ENCODE data around the genes C1orf74, SERTAD4, NEK2 and PACC1.

GRCh38 chr1:209783879-209784938 is at the start of gene C1orf74:
C1orf74 (minus strand) TSS chr1:209784559.
- PRO-cap = bidirectional peak, plus-strand start at chr1:209784749, minus-strand start at chr1:209784553

DNA sequence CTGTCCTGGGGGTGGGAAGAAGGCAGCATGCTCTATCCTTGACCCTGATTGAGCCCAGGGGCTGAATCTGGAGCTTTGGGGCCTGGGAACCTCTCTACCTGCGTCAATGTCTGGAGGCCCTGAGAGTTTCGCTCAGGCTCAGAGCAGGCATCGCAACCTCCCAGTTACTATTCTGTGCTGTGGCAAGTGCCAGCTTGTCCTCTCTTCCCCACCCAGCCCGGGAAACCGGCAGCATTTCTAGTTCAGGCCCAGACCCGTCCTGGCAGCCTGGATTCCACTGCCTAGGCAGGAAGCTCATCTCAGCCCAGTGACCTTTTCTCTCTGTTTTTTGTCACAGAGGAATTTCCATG is 10.0 kb upstream of the IRF6 start:
- PRO-cap = no peak

DNA sequence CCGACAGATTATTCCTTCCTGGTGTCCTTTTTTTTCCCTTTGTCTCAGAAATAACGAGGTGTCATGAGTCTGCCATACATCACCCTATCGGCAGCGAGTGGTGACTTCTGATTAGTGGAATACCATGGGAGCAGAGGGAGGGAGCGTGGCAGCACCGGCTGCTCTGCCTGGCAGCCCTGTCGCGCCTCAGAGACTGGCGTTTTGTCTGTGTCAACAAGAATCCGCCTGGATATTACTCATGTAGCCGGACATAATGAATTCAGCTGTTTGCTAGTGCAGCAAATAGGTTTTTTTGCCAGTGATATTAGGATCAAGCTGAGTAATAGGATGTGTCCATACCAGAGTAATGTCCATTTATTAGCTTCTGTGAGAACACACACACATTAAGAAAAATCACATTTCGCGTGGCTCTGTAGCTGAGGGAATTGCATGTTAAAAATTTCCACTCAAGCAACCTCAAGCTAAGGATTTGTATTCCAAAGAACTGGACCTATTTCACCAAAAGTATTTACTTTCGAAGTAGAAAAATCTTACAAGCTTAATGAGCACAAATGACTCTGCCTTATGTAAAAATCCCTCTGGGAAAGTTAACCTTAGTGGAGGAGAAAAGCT is 51.9 kb downstream of the UTP25 start:
- PRO-cap = no peak

GRCh38 chr1:210232329-210233358 is at the start of gene SERTAD4:
SERTAD4 (plus strand) TSS chr1:210232796.
- PRO-cap = no peak

DNA sequence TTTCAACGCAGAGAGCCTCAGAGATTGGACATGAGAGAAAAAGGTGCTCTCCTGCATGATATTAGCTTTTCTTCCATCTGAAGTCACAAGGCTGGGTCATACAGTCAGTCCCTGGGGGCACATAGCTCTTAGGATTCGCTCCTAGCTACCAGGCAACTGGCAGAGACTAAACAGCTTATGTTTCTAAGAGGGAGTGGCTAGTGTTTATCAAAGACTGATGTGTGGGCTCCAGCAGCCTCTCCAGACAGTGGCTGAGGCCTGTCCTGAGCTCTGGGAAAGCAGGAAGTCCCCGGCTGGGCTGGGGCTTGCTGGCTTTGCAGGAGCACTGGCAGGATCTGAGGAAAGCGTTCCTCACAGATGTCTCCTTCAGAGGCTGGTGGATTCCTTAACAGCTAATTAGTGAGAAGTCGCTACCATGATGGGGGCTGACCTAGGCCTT is 33.7 kb upstream of the HHAT start:
- PRO-cap = no peak

GRCh38 chr1:210366560-210367236 is 38.0 kb downstream of the HHAT start:
- PRO-cap = no peak

DNA sequence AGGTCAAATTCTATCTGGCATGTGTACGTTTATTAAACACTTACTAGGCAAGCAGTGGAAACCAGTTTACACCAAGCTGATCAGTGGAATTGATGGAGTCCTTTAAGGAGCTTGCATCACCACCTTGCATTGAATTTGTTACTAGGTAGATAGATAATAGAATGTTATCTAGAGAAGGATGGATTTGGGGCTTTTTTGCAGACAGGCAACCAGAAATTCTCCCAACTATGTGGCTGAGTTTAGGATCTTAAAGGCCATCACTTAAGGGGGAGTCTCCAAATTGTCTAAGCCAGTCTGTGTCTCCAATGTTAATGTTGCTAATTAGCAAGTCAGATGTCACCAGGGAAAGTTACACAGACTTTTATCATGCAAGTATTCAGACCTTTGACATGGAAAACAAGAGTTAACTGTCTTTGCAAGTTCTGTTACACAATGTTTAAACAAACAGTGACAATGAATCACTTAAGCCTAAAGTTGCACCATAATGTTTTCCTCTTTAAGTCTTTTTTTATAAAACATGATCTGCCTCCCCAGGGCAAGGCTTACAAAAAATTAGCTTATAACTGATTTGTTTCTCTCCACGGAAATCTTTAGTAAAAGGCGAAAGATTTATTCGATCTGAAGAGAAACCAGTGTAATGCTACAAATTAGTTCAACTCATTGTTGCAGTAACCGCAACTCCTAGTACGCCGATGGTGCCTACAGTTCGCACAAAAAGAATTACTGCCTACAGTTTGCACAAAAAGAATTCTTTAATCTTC is 45.1 kb downstream of the HHAT start:
- PRO-cap = unidirectional peak, minus-strand start at position 639 of the sequence

DNA sequence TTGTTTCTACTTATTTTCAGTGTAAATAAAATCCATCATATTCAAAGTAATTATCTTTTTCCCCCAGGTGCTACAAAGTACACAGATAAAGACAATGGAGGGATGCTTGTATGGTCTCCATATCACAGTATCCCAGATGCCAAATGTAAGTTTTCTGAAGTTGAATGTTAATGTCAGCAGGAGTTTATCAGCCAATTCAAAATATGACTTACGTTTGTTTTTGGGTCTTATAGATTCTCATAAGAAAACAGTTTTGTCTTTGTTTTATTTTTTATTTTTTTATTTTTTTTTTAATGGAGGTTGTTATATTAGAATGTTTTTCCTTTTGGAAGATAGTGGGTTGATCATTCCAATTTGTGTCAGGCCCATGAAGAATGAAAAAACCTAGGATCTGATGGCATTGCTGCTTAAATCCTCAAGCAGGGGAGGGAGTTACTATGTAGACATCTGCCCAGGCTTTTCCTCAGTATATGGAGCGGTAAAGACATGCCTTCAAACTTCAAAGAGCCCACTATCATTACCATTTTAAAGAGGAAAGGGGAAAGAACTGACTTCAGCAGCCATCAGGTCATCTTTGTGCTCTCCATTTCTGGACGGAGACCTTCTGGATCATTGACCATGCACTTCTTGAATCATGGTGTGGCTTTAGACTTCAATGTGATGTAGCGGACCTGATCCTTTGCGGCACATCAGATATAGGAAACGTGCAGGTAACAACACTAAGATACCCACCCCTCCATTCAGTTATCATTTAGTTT is 12.2 kb downstream of the RCOR3 start:
- PRO-cap = no peak

GRCh38 chr1:211382491-211383632 is 56.2 kb downstream of the TRAF5 start:
- PRO-cap = bidirectional peak, plus-strand start at chr1:211382813, minus-strand start at chr1:211382641

GRCh38 chr1:211469775-211470337 is 22.1 kb downstream of the RD3 start:
- PRO-cap = no peak

- PRO-cap = no peak
Observed at GRCh38 chr1:211521239-211521982, 29.4 kb upstream of the RD3 start.

DNA sequence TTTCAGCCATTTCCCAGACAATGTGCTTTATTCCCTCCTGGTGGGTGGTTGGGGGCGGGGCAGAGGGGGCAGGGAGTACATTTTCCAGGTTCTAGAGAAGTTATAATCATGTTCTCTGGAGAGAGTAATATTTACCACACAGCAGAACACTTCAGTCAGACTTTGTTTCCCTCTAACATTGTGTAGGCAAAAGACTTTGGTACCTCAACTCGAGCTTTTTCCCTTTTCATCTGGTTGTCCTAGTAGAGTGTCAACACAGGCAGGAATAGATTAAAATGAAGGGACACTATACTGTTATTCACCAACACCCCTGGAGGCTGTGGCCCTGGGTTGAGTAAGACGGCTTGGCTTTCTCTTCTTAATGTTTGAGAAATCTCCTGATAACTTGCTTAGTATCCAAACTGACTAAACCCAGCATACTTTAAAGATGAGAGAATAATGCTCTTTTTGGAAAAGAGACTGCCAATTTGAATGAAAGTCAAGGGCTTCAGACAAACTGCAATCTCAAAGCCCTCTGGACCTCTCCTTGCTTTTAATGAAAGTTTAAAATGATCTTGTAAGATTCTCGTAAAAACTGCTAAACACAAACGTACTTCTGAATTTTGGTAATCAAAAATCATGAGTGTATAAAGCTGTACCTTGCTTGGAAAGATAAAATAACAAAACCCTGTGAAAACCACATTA is 2.5 kb upstream of the SLC30A1 start:
- PRO-cap = no peak

DNA sequence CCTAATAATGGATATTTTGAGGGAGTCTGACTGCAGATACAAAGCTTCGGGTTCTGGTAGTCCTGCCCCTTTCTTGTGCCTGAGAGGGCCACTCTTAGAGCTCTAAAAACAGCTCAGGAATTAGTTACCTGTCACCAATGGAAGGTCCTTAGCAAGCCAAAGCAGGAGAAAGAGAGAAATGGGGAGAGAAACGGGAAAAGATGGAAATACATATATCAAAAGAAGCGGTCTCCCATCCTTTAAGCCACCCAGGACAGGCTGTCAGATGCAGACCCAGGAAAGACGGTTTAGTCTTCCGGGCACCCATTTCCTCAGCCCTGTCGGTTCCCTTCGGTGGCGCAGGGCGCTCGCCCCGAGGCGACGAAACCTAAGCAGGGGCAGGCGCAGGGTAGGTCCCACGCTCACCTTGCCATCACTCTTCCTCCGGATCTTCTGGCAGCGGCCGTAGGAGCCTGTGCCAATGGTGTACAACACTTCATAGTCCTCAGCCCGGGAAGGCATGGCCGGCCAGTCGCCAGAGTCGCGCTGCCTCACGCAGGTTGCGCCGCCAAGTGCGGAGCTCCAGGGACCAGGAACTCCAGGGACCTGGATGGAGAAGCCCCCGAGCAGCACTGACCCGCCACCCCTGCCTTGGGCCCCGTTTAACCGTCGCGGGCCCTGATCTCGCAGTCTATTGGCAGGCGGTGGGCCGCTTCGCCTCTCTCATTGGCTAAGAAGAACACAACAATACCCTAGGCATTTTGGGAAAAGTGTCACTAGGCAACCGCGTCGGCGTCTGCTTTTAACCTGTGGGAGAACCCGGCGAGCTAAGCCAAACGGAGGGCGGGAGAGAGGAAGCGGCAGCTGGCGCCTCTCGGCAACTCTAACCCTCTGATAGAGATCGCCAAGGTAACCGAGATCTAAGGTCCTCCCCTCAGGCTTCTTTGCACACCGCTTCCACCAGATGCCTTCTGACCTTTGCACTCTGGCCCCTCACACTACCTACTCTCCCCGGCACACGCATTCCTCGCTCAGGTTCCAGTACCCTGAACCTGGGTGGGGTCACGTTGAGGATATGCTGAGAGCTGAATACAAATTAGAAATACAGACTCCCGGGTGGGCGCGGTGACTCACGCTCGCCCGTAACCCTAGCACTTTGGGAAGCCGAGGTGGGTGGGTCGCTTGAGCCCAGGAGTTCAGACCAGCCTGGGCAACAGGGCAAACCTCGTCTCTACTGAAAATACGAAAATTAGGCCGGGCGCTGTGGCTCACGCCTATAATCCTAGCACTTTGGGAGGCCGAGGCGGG is at the start of gene NEK2:
NEK2 (minus strand) TSS at position 643 of the 1,287 bp plus-strand sequence.
- PRO-cap = unidirectional peak, plus-strand start at position 814 of the sequence; unidirectional peak, minus-strand start at position 864 of the sequence

DNA sequence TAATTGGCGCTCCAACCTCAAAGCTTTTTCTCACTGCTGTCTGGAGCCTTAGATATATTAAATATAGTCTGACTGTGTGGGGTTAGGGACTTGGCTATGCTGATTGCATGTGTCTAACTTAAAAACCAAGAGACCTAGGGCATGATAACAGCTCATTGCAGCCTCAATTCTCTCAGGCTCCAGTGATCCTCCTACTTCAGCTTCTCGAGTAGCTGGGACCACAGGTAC is 64.8 kb upstream of the NEK2 start:
- PRO-cap = no peak

GRCh38 chr1:212107425-212108144 is 72.0 kb downstream of the DTL start:
- PRO-cap = no peak

DNA sequence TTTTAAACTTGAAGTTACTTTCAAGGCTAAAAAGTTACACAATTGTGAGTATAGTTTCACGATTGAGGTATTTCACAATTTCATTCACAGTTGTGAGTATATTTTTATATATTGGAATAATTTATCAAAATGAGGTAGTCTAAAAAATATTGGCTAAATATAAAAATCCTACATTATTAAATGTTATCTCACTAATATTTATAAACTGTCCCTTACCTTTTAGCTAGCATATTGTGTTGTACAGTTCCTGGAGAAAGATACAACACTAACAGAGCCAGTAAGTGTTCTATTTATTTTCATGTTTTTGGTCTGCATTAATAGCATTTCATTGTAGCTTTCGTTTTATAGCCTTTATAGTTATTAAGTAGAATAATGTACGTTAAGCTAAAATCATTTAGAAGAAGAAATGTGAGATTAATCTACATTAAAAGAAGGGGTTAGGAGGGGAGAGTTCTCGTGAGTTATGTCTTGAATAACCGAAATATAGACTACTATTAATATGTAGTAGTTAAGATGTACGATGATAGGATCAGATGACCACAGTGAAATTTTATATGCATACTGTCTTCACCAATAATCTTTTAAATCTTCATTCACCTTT is 63.9 kb downstream of the PPP2R5A start:
- PRO-cap = no peak

GRCh38 chr1:212364498-212365519 is 49.9 kb downstream of the PACC1 start:
- PRO-cap = no peak

GRCh38 chr1:212414226-212415403 is at the start of gene PACC1:
PACC1 (minus strand) TSS chr1:212414886.
- PRO-cap = bidirectional peak, plus-strand start at chr1:212415157, minus-strand start at chr1:212414836

- PRO-cap = no peak
Observed at GRCh38 chr1:212445742-212446286, 13.1 kb downstream of the NENF start.

- PRO-cap = no peak
Observed at GRCh38 chr1:212466717-212467759, 34.3 kb downstream of the NENF start.

Data from left lobe of liver (tissue), 1 donor.